ENCODE measurements around the gene TBC1D1.

- RRBS, result no CpG with 5 or more reads among the region's 6 CpGs
These were observed 20.9 kb downstream of the RBPJ start for GRCh38 chr4:26341567-26342180.

DNA sequence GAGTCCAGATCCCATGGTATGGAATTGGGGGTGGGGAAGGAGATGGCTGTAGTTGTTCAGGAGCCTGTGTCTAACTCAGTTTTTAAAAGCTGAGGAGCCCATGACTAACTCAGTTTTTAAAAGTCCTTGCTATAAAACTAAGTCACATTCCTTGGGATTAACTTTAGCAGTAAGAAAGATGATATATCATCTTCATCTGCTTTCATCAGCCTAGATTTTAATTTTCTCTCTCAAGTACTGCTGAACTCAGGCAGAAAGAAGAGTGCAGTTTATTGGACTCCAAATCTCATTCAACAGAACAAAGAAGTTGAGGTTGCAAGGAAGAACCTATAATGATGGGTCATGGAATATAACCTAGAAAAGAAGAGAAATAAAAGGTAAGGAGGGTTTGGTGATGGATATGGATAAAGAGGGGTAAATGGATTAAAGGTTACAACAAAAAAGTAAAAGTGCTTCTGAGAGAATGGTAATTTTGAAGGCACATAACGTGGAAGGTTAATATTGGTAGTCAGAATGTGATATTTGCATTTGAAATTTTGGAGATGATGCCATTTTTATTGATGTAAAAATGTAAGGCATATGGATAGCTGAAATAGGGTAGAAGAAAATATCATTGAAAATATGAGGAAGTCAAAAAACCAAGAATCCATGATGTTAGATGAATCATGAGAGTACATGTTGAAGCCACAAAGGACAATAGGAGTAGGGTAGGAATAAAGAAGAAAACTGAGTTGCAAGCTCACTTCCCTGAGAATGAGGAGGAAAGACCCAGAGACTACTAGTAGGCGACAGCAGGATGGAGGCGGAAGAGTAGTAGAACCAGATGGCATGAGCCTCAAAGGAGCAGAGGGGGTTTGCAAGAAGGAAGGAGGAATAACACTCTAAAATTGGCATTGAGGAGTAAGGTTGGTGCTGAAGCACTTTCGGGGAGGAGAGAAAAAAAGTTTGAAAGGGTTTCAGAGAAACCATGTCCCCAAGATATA, 96.0 kb upstream of the STIM2 start:
- RRBS, result no CpG with 5 or more reads among the region's 4 CpGs

- RRBS, result no CpG with 5 or more reads among the region's 2 CpGs
These were observed 38.5 kb upstream of the STIM2 start for GRCh38 chr4:26822164-26822532.

DNA sequence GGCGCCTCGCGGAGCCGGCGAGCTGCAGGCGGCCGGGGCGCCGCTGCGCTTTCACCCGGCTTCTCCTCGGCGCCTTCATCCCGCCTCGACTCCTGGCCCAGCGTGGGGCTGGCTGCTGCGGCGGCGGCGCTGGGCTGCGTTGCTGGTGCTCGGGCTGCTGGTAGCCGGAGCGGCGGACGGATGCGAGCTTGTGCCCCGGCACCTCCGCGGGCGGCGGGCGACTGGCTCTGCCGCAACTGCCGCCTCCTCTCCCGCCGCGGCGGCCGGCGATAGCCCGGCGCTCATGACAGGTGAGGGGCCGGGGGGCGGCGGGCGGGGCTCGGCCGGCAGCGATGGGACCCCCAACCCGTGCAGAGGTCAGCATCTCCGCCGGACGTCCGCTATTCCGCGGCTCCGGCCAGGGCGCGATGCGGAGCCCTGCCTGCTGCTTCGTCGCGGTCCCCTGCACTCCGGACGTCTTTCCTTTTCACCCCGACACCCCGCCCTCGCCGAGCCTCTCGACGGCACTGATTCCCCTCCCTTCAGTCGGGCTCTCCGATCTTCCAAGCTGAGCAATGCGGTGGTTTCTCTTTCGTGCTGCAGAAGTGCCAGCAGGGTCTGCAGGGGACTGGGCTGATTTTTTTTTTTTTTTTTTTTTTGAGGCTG, 561 bp downstream of the STIM2 start:
- RRBS, result 1% methylated on average over 26 of the region's 76 CpGs

DNA sequence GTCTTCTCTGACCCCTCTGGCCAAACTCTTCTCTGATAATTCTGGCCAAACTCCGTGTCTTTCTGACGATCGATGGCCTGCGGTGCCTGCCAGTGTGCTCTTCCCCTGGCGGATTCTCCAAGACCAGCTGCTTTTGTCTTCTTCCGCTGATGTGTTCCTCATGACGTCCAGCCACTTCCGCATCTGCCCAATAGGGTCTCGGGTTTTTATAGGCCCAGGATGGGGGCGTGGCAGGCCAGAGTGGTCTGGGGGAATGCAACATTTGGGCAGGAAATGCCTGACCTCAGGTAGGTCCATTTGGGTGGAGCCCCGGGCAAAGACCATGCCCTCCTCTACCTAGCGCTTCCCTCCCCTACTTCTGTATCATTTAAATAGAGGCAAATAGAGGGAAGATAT, 1542.1 kb downstream of the STIM2 start:
- RRBS, result no CpG with 5 or more reads among the region's 12 CpGs

DNA sequence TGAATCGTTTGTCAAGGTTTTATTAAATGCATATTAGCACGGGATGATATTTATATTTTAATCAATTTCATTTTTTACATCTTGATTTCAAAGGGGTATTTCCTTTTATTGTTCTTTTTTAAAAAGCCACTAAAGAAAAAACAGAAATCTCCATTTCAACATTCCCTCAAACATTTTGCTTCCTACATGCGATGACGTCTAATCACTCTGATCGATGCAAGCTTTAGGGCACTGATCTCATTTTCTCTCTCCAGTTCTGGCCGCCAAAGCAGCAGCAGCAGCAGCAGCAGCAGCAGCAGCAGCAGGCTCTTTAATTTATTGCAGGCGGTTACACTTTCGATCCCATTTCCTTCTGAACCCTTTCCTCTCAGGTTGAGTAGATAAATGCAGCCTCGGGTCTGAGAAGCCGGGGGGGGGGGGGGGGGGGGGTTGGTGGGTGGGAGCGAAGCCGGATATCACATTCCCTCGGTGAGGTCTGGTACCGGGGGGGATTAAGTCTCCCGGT, 3.5 kb upstream of the PCDH7 start:
- RRBS, result 50% methylated on average over 1 of the region's 15 CpGs

DNA sequence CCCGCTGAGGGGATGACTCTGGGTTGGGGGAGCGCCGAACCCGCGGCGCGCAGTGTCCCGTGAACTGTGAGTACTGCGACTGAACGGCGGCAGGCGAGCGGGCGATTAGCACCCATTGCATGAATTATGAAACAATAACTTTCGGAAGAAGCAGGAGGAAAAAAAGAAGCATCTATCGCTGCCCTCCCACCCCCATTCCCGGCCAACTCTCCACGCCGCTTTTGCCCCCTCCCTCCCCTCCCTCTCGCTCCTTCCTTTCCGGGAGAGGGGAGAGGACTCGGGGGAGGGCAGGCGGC, 836 bp downstream of the PCDH7 start:
- RRBS, result 3% methylated on average over 7 of the region's 23 CpGs

GRCh38 chr4:30789147-30789691, 69.0 kb downstream of the PCDH7 start:
- RRBS, result no CpG with 5 or more reads among the region's 2 CpGs

DNA sequence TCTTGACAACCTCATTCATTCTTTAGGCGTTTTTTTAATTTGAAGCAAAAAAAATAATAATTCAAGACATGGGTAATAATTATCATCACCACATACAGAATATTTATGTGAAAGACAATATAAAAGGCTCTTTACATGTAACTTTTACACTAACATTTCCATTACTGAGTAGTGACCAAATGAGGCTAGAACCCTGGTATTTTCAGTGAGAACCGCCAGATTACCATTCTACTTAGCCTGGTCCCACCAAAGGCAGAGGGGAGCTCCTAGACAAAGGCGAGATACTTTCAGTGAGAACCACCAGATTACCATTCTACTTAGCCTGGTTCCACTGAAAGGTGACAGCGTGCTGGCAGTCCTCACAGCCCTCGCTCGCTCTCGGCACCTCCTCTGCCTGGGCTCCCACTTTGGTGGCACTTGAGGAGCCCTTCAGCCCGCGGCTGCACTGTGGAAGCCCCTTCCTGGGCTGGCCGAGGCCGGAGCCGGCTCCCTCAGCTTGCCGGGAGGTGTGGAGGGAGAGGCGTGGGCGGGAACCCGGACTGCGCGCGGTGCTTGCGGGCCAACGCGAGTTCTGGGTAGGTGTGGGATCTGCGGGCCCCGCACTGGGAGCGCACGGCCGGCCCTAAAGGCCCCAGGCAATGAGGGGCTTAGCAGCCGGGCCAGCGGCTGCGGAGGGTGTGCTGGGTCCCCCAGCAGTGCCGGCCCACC, 1275.9 kb downstream of the PCDH7 start:
- RRBS, result 29% methylated on average over 5 of the region's 31 CpGs

DNA sequence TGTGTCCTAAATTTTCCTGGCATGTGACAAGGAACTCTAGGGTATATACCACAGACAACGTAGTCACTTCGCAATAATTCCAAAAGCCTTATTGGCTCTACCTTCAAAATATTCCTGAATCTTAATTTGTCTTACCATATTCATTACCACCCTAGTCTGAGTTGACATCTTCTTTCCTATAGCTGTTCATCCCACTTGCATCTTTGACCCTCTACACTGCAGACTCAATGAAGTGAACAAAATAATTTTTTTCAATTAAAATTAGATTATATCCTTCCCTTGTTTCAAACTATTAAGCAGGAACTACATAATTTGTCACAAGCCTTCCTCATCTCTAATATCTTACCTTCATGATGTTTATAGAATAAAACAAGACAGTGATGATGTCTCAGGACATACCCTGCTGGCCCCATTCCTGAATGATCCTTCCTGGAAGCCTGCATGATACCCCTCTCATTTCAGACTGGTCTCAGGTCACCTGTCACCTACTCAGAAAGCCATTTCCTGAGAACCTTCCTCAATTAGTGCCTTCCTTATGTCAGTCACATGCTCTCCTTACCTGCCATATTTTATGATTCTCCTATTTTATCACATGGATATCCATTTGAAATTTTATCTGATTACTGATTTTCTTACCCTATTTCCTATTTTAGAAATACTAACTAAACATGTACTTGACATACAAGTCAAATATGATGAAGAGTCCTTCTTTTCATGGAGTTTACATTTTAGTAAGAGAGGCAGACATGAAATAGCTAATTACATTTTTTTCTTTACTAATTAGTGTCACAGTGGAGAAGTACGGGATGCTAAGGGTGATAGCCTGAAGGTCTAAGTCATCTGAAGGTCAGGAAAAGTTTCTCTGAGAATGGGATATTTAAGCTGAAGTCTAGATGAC, 166.6 kb downstream of the ARAP2 start:
- RRBS, result no CpG with 5 or more reads among the region's 3 CpGs

DNA sequence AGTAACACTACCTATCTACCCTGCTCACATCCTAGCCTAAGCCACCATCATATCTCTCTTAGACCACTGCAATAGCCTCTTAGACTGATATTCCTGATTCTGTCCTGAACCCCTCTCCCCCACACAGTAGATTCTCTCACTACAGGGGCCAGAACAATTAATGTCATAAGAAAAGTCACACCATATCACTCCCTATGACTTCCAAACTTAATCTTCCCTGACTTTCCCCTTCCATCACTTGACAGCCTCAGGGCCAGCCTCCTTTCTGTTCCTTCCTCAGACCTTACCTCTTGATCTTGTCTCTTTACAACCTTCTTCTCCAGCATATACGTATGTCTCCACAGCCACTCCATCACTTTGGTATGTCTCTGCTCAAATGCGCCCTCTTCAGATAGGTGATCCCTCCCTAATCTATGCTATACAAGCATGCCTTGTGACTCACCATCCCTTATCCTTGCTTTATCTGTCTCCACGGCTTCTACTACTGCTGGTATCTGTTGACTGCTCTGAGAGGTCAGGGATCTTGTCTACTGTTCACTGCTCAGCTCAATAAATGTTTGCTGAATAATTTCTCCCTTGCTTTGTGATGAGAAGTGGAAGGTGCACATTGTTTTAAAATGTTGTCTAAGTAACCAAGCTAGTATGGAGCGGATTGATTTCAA, 9.1 kb downstream of the ARAP2 start:
- RRBS, result no CpG with 5 or more reads among the region's 4 CpGs

GRCh38 chr4:37198115-37198512, 46.4 kb upstream of the NWD2 start:
- RRBS, result no CpG with 5 or more reads among the region's 3 CpGs

DNA sequence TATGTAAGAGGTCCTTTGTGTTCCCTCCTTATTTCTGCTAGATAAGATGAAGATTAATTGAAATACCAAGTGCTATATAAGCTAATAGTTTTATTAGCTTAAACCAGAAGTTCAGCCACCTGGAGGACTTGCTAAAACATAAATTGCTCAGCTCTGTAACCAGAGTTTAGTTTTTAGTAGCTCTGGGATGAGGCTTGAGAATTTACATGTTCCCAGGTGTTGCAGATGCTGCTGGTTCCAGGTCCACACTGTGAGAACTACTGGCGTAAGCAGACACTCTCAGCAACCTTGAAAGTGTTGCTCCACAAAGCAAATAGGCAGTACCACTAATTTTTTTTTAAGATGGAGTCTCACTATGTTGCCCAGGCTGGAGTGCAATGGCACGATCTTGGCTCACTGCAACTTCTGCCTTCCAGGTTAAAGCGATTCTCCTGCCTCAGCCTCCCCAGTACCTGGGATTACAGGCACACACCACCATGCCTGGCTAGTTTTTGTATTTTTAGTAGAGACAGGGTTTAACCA, 25.3 kb upstream of the C4orf19 start:
- RRBS, result no CpG with 5 or more reads among the region's 3 CpGs

DNA sequence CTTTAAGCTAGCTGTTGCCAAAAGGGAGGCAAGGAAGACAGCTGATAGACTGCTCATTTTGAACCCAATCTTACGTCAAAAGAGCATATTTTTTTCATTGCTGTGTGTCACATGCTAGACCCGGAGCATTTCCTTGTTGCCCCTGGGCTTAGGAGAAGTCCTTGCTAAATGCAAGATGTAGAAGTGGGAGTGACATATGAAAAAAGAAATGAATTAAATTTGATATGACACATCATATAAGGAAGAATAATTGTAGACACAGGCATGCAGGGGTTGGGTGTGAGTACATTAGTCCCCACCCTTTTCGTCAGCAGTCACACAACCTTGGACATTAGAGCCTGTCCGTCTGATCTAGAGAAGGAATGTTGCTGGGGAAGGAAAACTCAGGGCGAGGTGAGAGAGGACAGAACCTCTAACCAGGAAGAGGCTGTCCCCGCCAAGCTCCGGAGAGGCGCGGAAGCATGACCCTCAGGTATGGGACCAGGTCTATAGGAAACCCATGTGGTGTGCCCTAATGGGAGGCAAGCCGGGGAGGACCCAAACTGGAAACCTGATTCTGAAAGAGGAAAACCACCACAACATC, 102.2 kb downstream of the RELL1 start:
- RRBS, result 87% methylated on average over 4 of the region's 10 CpGs

DNA sequence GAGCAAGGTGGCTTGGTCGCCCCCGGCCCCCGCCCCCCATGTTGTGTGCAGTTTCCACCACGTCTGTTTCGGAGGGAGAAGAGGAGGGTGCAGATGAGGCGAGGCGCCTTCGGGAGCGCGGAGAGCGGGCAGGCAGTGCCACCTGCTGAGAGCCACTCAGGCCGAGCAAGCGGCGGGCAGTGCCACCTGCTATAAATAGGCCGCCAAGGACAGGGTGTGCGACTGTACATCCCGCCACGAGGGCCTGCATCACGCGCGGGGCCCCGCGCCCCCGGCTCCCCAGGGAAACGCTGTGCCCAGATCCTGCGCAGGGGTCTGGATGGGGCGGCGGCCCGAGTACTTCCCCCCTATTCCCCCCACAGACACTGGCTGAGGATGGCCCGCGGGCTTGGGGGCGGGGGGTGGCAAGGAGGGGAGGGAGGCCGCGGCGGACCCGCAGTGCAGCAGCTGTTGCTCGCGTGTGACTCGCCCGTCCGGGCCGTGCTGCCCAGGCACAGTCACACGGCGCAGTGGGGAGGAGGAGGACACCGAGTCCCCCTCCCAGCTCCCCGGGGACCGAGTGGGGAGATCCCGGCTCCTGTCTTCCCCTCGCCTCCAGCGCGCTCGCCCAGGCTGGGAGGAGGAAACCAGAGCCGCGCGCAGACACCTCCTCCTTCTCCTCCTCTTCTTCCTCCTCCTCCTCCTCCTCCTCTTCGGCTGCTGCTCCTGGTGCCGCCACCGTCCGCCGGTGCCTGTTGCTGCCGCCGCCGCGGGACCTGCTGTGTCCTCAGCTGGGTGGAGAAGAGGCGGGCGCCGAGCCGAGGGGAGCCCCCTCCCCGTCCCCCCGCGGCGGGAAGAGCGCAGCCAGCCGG, at the start of gene TBC1D1:
TBC1D1 (plus strand) TSS at position 686 of the 851 bp plus-strand sequence.
- RRBS, result 2% methylated on average over 7 of the region's 74 CpGs

DNA sequence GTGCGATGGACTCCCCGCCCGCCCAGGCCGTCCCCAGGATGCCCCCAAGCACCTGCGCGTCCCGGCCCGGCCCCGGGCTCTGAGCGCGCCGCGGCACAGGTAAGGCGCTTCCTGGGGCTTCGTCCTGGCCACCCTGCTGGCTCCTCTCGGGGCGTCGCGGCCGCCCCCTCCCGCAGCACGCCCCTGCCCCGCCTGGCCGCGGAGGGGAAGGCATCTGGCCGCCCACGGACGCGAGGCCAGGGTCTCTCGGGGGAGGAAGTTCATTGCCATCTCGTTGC, 305 bp downstream of the TBC1D1 start:
- RRBS, result 2% methylated on average over 7 of the region's 31 CpGs

GRCh38 chr4:38131255-38132098, 171.3 kb downstream of the PTTG2 start:
- RRBS, result no CpG with 5 or more reads among the region's 12 CpGs

DNA sequence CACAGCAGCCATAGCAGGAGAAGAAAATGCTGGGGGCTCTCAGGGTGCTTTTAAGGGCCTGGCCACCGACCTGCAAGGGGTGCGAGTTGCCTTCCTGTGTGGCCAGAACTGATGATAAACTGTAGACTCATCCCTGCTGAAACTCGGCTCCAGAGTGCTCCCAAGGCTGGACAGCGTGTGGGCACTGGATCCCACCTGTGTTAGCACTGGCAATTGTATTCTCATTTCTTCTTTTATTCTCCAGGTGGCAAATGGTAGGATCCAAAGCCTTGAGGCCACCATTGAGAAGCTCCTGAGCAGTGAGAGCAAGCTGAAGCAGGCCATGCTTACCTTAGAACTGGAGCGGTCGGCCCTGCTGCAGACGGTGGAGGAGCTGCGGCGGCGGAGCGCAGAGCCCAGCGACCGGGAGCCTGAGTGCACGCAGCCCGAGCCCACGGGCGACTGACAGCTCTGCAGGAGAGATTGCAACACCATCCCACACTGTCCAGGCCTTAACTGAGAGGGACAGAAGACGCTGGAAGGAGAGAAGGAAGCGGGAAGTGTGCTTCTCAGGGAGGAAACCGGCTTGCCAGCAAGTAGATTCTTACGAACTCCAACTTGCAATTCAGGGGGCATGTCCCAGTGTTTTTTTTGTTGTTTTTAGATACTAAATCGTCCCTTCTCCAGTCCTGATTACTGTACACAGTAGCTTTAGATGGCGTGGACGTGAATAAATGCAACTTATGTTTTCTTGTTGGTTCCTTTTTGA, 176.9 kb downstream of the PTTG2 start:
- RRBS, result no CpG with 5 or more reads among the region's 24 CpGs

DNA sequence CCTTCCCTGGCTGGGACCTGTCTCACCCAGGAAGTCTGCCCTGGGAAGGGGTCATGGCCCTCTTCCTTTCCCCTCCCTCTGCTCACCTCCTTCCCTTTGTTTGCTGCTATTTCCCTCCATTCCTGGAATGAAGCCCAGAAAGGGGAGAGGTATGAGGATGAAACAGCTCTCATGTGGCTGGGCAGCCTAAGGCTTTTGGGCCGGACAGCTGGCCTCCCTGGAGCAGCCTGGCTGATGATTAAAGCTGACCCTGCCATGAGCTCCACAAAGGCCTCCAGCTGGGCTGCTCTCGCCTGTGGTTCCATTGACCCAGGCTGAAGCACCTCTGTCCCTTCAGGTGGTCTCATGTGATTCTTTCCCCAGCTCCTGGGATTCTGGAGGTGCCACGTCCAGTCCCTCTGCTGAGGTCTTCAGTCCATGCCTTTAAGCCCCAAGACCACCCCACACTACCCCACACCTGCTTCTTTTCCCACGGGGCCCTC, 202.1 kb downstream of the PTTG2 start:
- RRBS, result no CpG with 5 or more reads among the region's 4 CpGs

GRCh38 chr4:38179833-38180496, 219.8 kb downstream of the PTTG2 start:
- RRBS, result no CpG with 5 or more reads among the region's 6 CpGs